ENCODE measurements around a stretch of chr10.

- RRBS, result no CpG with 5 or more reads among the region's 5 CpGs
Observed at GRCh38 chr10:62239870-62240338, 28.7 kb downstream of the RTKN2 start.

DNA sequence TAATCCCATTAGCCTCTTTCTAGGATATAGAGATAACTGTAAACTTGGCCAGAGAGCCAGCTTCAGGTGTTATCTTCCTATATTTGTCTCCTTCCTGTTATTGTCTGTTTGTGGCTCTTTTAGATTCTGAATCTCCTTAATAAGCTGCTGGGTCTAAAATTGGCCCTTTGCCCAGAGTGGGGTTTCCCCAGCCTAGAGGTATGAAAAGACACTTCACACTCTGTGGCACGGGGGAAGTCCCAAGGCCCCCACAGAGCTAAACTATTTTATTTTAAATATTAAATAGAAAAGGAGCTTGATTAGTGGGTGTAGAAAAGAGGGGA is 25.1 kb upstream of the ADO start:
- RRBS, result no CpG with 5 or more reads among the region's 1 CpG

- RRBS, result 3% methylated on average over 5 of the region's 22 CpGs
Observed at GRCh38 chr10:62803795-62804567, 539 bp upstream of the ADO start.

GRCh38 chr10:62911634-62912106 is 95.5 kb upstream of the EGR2 start:
- RRBS, result no CpG with 5 or more reads among the region's 6 CpGs

- RRBS, result no CpG with 5 or more reads among the region's 8 CpGs
Observed at GRCh38 chr10:63034351-63034712, 98.8 kb upstream of the NRBF2 start.

- RRBS, result no CpG with 5 or more reads among the region's 10 CpGs
Observed at GRCh38 chr10:63106211-63106707, 26.9 kb upstream of the NRBF2 start.

DNA sequence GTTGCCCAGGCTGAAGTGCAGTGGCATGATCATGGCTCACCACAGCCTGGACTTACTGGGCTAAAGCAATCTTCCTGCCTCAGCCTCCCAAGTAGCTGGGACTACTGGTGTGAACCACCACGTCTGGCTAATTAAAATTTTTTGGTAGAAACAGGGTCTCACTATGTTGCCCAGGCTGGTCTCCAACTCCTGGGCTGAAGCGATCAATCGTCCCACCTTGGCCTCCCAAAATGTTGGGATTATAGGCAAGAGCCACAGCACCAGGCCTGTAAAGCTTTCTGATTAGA is 54.3 kb downstream of the NRBF2 start:
- RRBS, result no CpG with 5 or more reads among the region's 3 CpGs

DNA sequence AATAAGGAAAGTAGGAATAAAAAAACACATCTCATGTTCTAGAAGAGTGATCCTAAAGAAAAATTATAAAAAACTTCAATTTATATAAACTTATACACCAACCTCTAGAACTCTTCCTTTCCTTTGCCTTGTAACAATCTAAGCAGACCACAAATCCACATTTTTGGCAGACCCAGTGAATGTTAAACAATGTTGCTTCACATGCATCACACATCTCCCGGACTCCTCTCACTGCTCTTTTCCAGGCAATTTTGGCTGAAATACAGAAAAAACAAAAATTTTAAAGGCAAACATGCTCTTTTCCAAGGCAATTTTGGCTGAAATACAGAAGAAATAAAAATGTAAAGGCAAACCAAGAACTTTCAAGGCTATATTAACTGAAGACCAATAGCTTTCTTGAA is 64.2 kb downstream of the NRBF2 start:
- RRBS, result no CpG with 5 or more reads among the region's 1 CpG

DNA sequence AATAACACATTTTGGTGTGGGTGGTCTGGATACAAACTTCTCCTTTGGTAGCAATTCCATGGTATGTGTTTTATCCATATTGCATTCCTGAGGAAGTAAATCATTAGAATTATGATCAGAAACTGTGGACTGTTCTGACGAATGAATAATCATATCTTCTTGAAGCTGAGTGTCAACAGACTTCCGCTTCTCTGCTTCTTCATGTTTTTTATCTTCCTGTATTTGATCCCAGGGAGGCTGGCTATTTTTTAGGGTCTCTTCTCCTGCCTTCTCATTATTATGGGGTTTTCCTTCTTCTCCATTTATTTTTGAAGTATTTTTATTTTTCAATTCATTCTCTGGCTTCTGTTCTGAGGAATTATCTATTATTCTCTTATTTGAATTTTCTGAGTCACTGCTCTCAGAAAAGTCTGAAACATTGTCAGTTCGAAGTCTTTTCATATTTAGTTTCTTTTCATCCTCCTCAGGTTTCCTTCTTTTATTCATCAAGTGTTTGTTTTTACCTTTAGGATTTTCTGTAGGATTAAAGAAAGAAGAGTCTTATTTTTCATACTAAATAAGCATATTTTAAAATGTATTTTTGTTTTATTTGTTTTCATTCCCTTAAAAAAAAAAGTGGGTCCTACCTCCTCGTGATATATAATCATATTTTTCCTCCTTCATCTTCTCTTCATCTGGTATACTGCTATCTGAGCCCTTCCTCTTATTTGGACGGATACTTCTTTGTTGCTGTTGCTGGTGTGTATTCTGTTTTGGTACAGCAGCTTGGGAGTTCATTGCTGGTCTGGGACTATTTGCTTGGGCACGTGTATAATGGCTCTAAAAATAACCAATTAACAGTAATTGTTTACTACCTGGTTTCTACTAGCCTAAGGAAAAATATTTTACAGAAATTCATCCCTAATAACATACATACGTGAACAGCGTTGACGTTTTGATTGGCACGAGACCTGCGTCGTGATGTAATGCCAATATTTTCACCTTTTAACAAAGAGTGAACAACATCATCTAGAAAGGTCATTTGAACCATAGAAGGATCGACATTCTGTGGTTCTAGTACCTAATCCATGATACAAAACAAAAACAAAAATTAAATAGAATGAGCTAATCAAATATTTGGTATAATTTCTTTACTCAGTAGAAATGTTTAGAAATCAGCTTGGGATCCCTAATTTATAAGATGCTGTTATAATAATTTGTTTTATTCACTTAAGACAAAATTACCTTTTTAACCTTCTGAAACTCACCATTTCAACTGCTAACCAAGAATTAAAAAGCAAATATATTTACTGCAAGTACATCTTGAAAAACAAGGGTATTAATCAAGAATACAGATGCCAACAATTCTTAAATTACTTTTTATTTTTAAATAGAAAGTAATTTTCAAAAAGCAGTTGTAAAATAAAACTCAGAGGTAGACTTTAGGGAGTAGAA is 82.0 kb downstream of the NRBF2 start:
- RRBS, result no CpG with 5 or more reads among the region's 13 CpGs

DNA sequence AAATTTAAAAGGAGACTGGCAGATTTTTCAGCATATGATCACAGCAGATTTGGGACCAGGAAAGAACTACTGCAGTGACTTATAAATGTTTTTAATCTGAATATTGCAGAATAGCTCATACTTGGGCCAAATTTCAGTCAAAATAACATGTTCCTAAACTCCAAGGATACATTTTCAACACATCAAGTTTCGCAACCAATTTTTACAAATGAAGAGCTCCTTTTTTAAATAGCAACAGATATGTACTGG is 122.9 kb downstream of the NRBF2 start:
- RRBS, result no CpG with 5 or more reads among the region's 1 CpG

DNA sequence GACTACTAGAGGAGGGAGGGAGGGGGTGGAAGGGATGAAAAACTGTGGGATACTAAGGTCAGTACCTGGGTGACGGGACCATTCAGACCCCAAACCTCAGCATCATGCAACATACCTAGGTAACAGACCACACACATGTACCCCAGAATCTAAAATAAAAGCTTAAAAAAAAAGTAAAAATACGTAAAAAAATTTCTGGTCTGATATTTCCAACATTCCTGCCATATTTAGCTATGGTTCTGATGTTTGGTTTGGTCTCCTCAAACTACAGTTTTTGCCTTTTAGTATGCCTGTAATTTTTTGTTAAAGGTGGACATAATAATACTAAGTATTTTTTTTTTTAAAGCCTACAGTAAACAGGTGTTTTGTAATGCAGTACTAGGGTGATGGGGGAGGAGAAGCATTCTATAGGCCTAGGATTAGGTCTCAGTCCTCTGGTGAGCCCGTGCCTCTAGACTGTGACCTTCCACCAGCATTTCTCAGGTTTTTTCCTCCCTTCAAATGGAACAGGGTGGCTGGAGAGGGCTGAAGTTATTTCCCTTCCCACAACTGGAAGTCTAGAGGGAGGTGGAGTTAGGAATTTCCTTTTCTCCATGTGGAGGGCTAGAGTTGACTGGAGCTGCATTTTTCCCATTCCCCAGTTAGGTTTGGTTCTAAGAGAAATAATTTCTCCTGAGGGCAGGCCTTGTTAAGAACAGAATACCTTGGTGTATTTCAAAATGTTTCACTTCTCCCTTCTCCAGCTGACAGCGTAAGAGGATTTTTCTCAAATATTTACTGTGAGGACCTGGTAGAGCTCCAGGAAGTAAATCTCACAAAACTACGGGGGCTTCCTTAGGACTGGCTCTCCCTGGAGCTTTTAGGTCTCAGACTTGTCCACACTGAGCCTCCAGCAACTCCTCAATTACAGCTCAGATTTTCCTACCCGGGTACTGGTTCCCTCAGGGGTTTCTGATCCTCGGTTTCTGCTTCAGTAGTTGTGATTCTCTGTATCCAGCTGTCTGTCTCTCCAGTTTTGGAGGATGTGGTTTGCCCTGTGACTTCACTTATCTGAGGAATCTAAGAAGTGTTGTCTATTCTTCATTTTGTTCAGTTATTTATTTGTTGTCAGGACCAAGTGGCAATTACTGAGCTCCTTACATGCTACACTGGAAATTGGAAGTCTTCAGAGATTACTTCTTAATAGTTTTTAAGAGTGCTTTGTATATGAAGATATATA is 6.2 kb upstream of the REEP3 start:
- RRBS, result no CpG with 5 or more reads among the region's 7 CpGs

DNA sequence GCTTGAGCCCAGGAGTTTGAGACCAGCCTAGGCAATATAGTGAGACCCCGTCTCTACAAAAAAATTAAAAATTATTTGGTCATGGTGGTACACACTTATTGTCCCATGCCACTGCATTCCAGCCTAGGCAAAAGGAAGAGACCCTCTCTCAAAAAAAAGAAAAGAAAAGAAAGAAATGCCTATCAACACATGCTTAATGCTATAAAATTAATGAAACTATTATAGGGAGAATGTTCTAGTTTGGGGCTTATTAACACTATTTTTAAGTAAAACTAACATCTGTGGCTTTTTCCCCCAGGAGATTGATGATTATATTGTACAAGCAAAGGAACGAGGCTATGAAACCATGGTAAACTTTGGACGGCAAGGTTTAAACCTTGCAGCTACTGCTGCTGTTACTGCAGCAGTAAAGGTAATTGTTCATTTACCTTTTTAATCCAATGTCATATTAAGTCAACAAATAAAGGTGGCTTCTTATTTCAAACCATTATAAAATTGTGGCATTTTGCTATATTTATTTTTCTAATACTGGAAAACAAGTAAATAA is 77.7 kb downstream of the REEP3 start:
- RRBS, result no CpG with 5 or more reads among the region's 3 CpGs

DNA sequence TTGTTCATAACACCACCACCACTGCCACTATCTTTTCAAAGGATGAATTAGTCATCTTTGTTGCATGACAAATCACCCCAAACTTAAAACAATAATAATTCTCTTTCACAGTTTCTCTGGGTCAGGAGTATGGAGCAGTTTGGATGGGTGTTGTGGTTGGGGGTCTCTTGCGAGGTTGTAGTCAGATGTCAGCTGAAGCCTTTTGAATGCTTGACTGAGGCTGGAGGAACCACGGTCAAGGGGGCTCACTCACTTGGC is 123.6 kb downstream of the REEP3 start:
- RRBS, result no CpG with 5 or more reads among the region's 2 CpGs

DNA sequence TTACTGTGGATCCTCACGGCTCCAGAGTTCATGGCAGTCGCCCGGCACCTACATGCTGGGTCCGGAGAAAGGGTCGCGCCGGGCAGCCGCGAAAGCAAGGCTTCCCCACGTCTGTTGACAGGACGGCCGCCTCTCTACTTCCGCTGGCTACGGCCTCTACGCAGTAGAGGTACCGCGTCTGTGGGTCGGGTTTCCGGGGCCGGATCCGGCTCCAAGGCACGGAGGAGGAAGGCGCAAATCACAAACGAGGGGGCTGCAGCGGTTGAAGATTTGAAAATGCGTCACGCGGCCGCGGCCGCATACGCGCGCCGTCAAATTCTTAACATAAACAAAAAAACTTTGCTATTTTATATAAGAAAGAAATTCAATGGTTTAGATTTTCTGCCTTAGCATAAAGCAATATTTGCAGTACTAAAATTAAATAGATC is 649.6 kb downstream of the REEP3 start:
- RRBS, result 50% methylated on average over 4 of the region's 35 CpGs

DNA sequence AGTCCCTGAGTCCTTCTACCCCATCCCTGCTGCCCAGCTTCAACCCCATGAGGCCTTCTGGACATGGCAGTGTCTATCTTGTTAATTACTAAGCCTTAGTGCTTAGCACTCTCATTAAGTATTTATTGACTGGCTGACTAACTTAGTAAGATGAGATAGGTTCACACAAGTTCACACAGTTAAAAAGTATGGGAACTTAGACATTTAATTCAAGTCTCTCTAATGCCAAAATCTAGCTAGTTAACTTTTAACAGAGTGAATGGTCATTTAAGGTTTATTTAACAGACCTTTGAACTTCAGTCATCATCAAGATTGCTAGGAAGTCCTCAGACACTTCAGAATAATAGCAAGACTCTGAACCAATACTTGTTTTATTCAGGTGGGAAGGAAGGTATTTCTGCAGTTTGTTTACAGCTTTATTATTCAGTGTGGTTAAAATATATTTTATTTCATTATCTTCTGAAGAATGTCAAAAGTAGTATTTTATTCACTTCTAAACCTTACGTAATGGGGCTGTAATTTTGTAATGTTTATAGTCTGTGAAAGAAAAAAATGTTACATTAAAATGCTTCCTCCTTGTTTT is 848.9 kb downstream of the REEP3 start:
- RRBS, result no CpG with 5 or more reads among the region's 1 CpG

DNA sequence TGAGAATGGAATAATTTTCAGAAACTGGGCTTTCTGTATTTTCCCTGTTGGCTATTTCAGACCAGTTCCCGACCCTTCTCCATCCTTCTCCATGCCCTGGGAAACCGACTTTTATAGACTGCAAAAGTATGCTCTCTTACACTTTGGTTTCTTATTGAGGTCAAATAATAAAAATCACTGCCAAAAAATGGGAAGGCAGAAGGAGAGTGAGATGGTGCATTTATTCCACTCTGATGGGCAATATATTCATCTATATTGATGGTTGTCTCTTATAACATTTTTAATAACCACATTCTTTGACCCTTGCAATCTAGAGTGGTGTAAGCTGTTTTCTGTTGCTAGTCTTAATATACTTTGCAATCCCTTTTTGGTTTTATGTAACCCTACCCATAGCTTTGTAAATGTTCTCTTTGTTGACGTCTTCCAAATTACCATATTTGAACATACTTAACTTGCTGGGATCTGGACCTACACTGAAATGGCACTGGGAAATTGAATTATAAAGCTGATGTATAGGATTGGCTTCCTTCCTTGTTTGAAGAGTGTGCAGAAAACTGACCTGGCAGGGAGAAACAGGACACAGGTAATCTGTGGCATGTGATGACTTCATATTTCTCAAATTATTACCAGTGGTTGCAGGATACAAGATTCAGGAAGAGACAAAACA is 1227.2 kb upstream of the LRRTM3 start:
- RRBS, result no CpG with 5 or more reads among the region's 3 CpGs

DNA sequence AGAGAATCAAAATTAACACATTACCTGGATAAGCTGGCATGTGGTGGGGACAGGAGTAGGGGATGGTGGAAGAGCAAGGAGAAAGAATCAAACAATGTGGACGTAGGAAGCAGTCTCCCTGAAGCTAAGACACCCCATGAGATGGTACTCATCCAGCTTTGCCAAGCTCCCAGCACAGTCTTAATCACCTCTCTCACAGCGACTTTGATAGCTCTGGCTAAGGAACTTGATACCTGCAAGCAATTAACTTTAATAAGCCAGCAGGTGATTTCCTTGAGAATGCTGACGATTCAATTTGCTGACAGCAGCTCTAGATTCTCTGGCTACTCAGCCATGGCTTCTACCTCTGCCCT is 208.3 kb upstream of the LRRTM3 start:
- RRBS, result no CpG with 5 or more reads among the region's 3 CpGs

- RRBS, result no CpG with 5 or more reads among the region's 6 CpGs
Observed at GRCh38 chr10:67811818-67812450, 26.1 kb downstream of the DNAJC12 start.

GRCh38 chr10:67884875-67885635 is 599 bp downstream of the SIRT1 start:
- RRBS, result 1% methylated on average over 19 of the region's 67 CpGs

GRCh38 chr10:68005417-68006144 is 69.5 kb downstream of the HERC4 start:
- RRBS, result no CpG with 5 or more reads among the region's 1 CpG